HepG2 (cell line): Measurements from ENCODE around the gene SKIDA1.

- RRBS, 2 experiments = no CpG with 5 or more reads among the region's 5 CpGs
CAGE:
- cytosol, long polyA minus RNA = no peak
- cytosol, long polyA plus RNA = no peak
- long polyA plus RNA = no peak
- nucleus, long polyA minus RNA = no peak
- nucleus, long polyA plus RNA = no peak
Observed at GRCh38 chr10:21097722-21098144, 200.6 kb upstream of the NEBL start.

DNA sequence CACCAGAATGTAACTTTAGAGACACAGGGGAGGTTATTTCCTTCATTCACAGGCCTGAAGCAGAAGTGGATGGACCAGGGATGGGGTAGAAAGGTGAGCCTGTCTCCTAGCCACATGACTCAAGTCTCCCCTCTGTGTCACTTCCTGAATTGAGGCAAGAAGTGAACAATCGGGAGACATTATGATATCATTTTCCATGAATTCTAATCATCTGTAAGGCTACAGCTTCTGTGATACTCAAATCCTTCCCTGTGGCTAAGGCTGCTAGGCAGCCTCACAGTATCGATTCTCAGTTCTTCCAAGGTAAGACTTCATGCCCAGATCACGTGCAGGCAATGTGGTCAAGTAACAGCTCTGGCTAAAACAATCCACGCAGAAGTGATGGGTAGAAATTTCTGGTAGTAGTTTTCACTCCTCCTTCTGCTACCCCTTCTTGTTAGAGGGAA lies 203.9 kb upstream of the NEBL start:
- RRBS, 2 experiments = no CpG with 5 or more reads among the region's 4 CpGs
CAGE:
- cytosol, long polyA minus RNA = no peak
- cytosol, long polyA plus RNA = no peak
- long polyA plus RNA = no peak
- nucleus, long polyA minus RNA = no peak
- nucleus, long polyA plus RNA = no peak

DNA sequence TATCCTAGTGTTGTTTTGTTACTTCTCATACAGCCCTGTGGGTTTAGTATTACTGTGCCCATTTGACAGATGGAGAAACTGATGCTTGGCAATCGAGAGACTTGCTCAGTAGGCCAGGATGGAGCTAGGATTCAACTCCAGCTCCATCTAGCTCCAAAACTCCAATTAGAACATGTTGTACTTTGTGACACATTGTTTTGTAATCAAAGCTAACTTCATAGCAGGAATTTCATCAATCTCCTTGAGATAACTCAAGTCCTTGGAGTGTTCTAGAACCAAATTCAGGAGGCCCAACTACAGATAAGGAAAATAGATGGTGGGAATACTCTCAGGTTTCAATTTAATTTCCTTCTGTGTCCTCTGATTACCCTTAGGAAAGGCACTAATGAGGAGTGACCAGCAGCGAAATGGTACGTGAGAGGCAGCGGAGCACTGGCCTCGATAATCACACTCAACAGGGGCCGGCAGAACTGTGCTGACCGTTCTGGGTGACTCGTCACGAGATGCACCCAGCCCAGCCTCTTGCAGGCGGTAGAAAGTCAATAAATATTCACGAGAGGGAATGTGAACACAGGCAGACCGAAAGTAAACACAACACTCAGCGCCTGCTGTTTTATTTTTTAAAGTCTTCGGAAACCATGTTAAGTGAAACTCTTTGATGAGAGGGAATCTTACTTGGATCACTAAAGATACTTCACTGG lies 269.6 kb upstream of the NEBL start:
- RRBS, 2 experiments = no CpG with 5 or more reads among the region's 14 CpGs
CAGE:
- cytosol, long polyA minus RNA = no peak
- cytosol, long polyA plus RNA = no peak
- long polyA plus RNA = no peak
- nucleus, long polyA minus RNA = no peak
- nucleus, long polyA plus RNA = no peak

GRCh38 chr10:21292585-21293411 lies 232.7 kb downstream of the SKIDA1 start:
- RRBS, 2 experiments = no CpG with 5 or more reads among the region's 13 CpGs
CAGE:
- cytosol, long polyA minus RNA = no peak
- cytosol, long polyA plus RNA = no peak
- long polyA plus RNA = no peak
- nucleus, long polyA minus RNA = no peak
- nucleus, long polyA plus RNA = no peak

GRCh38 chr10:21334923-21335494 lies 190.5 kb downstream of the SKIDA1 start:
- RRBS, 2 experiments = no CpG with 5 or more reads among the region's 10 CpGs
CAGE:
- cytosol, long polyA minus RNA = no peak
- cytosol, long polyA plus RNA = no peak
- long polyA plus RNA = no peak
- nucleus, long polyA minus RNA = no peak
- nucleus, long polyA plus RNA = no peak

- RRBS, 2 experiments = no CpG with 5 or more reads among the region's 8 CpGs
CAGE:
- cytosol, long polyA minus RNA = no peak
- cytosol, long polyA plus RNA = no peak
- long polyA plus RNA = no peak
- nucleus, long polyA minus RNA = no peak
- nucleus, long polyA plus RNA = no peak
Observed at GRCh38 chr10:21364148-21364805, 161.2 kb downstream of the SKIDA1 start.

- RRBS, 2 experiments = no CpG with 5 or more reads among the region's 8 CpGs
CAGE:
- cytosol, long polyA minus RNA = no peak
- cytosol, long polyA plus RNA = no peak
- long polyA plus RNA = no peak
- nucleus, long polyA minus RNA = no peak
- nucleus, long polyA plus RNA = no peak
Observed at GRCh38 chr10:21368808-21369462, 156.5 kb downstream of the SKIDA1 start.

DNA sequence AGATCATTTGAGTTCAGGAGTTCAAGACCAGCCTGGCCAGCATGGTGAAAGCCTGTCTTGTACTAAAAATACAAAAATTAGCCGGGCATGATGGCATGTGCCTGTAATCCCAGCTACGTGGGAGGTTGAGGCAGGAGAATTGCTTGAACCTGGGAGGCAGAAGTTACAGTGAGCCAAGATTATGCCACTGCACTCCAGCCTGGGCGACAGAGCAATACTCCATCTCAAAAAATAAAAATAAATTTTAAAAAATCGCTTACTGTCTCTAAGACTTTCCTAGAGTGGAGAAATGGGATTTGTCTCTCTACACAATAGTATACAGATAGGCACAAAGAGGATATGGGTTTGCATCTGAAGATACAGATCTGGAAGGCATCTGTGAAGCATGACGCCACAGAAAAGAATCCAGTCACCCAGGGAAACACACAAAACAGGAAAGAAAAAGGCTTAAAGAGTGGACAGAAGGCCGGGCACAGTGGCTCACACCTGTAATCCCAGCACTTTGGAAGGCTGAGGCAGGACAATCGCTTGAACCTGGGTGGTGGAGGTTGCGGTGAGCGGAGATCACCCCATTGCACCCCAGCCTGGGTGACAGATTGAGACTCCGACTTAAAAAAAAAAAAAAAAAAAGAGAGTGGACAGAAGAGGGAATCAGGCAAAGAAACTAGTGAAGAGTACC lies 61.4 kb downstream of the SKIDA1 start:
- RRBS, 2 experiments = no CpG with 5 or more reads among the region's 10 CpGs
CAGE:
- cytosol, long polyA minus RNA = no peak
- cytosol, long polyA plus RNA = no peak
- long polyA plus RNA = no peak
- nucleus, long polyA minus RNA = no peak
- nucleus, long polyA plus RNA = no peak

DNA sequence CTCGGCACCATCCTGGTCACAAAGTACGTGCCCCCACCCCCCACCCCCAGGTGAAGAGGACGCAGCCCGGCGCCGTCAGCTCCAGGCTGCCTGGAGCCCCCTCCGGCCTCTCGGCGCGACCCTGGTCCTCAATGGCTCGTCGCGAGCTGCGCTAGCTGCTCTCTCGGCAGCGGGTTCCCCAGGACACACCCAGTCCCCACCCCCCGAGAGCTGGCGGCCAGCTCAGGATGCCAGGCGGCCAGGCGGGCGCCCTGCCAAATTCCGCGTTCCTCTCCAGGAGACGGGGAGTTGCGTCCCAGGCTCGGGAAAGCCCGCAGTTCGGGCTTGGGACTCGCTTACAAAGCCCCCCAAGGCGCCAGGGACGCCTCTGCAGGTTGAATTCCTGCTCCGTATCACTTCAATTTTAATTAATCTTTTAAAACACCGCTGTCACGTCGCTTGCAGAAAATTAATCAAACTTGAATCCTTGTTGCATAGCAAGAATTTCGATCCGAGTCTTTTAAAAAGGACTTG lies 28.3 kb downstream of the SKIDA1 start:
- RRBS, 2 experiments = 0 to 4% methylated on average over 2 to 4 of the region's 37 CpGs
CAGE:
- cytosol, long polyA minus RNA = start-site peak on the minus strand centred at position 97 of the sequence, 128 bp wide, 11 reads
- cytosol, long polyA plus RNA = no peak
- long polyA plus RNA = no peak
- nucleus, long polyA minus RNA = no peak
- nucleus, long polyA plus RNA = no peak

DNA sequence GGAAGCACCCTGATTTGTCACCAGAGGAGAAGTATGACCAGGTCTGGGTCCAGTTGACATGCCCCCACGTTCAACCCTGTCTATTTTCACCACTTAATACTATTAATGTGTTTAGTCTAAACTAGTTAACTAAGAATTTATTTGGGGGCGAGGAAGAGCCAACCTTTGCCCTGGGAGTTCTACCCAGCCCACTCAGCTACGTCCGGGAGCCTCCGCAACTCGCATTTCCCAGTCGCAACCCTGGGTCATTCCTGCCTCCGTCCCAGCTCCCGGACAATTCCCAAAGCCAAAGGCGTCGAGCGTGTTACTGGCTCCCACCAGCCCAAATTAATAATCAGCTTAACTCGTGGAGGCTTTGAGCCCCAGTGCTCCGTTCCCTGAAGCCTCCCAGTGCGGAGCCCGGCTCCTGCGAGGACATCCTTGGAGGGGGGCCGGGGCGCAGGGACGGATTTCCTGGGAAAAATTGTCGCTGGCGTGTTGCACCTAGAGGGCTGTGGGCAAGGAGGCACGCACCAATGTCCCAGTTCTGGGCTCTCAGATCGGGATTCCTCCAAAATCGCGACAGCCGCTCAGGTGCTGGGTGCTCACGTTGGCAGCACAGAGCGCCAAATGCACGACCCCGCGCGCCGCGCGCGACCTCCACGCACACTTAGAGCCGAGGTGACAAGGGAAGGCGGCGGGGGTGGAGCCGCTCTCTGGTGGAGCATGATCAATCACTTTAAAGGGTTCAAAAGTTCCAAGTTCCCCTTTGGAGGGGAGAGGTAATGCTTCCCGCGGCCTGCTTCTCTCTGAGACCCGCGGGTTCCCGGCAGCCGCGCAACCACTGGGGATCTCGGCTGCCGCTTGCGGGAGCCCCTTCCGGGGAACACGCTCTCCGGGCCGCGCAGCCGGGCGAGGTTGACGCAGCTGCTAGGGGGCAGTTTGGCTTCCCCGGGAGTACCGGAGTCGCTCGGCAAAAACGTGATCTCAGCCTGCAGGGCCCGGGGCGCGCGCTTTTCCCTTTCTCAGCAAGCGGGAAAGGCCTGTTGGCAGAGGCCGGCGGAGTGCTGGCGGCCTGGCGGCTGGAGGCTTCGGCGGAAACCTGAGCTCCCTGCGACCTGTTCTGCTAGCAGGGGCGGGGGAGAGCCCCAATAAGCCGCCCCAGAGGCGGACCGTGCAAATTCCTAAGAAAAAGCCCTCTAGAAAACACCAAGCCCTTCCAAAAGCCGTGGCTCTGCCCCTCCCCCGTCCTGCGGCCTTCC lies 25.6 kb downstream of the SKIDA1 start:
- RRBS, 2 experiments = 95 to 97% methylated on average over 22 to 23 of the region's 84 CpGs
CAGE:
- cytosol, long polyA minus RNA = no peak
- cytosol, long polyA plus RNA = no peak
- long polyA plus RNA = no peak
- nucleus, long polyA minus RNA = no peak
- nucleus, long polyA plus RNA = no peak

DNA sequence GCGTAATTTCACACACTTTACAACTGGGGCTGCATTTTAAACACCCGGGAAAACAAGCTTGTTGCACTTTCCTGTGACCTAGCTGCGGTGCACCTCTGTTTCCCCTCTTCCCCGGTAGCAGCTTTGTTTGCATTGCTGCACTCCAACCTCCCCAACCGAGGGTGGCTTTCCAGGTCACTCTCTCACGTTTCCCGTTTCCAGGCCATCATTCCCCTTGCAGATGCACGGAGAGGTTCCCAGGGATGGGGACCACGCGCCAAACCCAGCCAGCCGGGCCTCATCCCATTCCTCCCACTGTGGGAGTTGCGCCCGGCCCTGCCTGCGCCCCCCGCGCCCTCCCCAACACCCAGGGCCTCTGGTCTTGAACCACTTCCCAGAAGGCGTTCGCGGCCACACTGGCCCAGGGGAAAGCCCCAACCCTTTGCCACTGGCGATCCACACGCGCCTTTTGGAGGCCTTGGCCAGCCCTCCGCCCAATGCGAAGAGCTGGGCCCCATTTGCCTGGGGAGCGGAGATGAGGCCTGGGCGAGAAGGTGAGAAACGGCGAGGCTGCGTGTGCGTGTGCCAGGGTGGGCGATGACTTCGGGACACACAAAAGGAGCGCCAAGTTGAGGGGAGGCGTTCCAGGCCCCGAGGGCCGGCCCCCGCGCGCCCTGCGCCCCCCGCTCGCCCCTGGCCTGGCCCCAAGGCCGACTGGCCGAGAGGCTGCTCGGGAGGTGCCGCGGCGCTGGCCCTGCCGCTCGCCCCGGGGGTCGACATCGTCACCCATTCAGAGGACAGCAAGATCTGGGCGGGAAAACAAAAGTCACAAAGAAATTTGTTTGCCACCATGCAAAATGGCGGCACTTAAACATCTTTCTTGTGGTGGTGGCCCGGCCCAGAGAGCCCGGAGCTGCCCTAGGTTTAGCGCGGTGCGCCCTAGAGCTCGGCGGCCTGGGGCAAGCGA lies 15.9 kb downstream of the SKIDA1 start:
- RRBS, 2 experiments = 24 to 33% methylated on average over 3 of the region's 63 CpGs
CAGE:
- cytosol, long polyA minus RNA = no peak
- cytosol, long polyA plus RNA = no peak
- long polyA plus RNA = no peak
- nucleus, long polyA minus RNA = no peak
- nucleus, long polyA plus RNA = no peak

GRCh38 chr10:21525210-21526212 lies at the start of gene SKIDA1:
Gene SKIDA1 (minus strand): TSS chr10:21525682.
- RRBS, 2 experiments = 1 to 2% methylated on average over 21 of the region's 72 CpGs
CAGE:
- cytosol, long polyA minus RNA = no peak
- cytosol, long polyA plus RNA = no peak
- long polyA plus RNA = start-site peak on the minus strand at chr10:21525614-21525648, 27 and 27 reads in 2 replicates
- nucleus, long polyA minus RNA = no peak
- nucleus, long polyA plus RNA = no peak

DNA sequence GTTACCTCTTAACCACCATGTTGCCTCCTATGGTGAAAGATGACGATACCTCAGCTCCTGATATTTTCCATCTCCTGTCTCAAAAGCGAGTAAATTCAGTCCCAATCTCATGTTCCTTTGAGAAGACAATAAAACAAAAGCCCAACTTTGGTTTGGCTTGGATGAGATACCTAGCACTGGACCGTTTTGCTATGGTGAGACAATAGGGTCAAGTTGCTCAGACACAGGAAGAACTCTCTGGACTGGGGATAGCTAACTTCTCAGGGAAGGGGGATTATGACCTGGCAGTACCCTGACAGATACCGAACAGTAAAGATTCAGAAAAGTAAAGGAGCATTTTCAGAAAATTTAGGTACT lies 10.1 kb downstream of the MLLT10 start:
- RRBS, 2 experiments = no CpG with 5 or more reads among the region's 4 CpGs
CAGE:
- cytosol, long polyA minus RNA = no peak
- cytosol, long polyA plus RNA = no peak
- long polyA plus RNA = no peak
- nucleus, long polyA minus RNA = no peak
- nucleus, long polyA plus RNA = no peak

GRCh38 chr10:21582368-21582917 lies 48.4 kb downstream of the MLLT10 start:
- RRBS, 2 experiments = no CpG with 5 or more reads among the region's 3 CpGs
CAGE:
- cytosol, long polyA minus RNA = no peak
- cytosol, long polyA plus RNA = no peak
- long polyA plus RNA = no peak
- nucleus, long polyA minus RNA = no peak
- nucleus, long polyA plus RNA = no peak

DNA sequence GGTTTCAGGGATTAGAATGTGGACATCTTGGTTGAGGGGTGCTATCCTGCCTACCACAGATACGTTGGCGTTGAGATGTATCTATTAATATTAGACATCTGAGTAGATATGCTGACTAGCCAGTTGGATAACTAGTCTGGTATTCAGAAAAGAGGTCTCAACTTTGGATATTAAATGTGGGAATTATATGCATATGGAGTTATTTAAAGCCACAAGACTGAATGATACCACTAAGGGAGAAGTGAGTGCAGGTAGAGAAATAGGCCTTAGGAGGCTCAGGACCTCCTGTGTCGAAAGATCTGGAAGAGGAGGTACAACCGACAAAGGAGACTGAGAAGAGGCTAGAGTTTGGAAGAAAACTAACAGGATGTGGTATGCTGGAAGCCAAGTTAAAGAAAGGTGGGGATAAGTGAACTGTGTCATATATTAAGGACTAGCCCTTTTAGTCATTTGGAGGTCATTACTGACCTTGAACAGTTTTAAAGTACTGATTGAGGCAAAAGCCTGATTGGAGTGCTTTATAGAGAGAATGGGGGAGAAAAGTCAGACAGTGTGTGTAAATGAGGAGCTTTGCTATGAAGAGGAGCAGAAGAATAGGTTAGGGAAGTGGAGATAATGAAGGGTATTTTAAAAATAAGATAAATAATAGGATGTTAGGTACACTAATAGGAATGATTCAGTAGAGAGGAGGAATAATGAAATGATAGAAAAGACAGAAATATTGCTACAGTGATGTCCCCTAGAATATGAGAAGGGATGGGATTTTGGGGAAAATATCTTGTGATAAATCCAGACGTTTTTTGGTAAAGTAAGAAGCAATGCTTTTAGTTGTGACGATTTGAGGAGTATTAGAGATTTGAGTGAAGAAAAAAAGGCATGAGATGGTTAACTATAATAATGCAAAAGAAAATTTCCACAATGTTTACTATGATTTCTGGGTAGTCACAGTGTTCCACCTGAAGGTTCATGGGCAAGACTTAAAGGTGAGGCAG lies 119.9 kb downstream of the MLLT10 start:
- RRBS, 2 experiments = no CpG with 5 or more reads among the region's 6 CpGs
CAGE:
- cytosol, long polyA minus RNA = no peak
- cytosol, long polyA plus RNA = no peak
- long polyA plus RNA = no peak
- nucleus, long polyA minus RNA = start-site peak on the plus strand centred at position 393 of the sequence, 21 bp wide, 18 reads; start-site peak on the plus strand centred at position 516 of the sequence, 41 bp wide, 17 reads; start-site peak on the plus strand centred at position 625 of the sequence, 55 bp wide, 22 reads; start-site peak on the plus strand centred at position 842 of the sequence, 30 bp wide, 21 reads
- nucleus, long polyA plus RNA = no peak

GRCh38 chr10:21654650-21655263 lies 120.7 kb downstream of the MLLT10 start:
- RRBS, 2 experiments = no CpG with 5 or more reads among the region's 3 CpGs
CAGE:
- cytosol, long polyA minus RNA = no peak
- cytosol, long polyA plus RNA = no peak
- long polyA plus RNA = no peak
- nucleus, long polyA minus RNA = start-site peak on the plus strand at chr10:21654771-21654776, 33 reads; start-site peak on the plus strand at chr10:21654838-21654849, 20 reads; start-site peak on the plus strand at chr10:21655085-21655104, 27 reads
- nucleus, long polyA plus RNA = no peak

GRCh38 chr10:21667045-21668139 lies 133.4 kb downstream of the MLLT10 start:
- RRBS, 2 experiments = no CpG with 5 or more reads among the region's 4 CpGs
CAGE:
- cytosol, long polyA minus RNA = no peak
- cytosol, long polyA plus RNA = no peak
- long polyA plus RNA = no peak
- nucleus, long polyA minus RNA = start-site peak on the plus strand at chr10:21667322-21667647, 44 reads
- nucleus, long polyA plus RNA = no peak

DNA sequence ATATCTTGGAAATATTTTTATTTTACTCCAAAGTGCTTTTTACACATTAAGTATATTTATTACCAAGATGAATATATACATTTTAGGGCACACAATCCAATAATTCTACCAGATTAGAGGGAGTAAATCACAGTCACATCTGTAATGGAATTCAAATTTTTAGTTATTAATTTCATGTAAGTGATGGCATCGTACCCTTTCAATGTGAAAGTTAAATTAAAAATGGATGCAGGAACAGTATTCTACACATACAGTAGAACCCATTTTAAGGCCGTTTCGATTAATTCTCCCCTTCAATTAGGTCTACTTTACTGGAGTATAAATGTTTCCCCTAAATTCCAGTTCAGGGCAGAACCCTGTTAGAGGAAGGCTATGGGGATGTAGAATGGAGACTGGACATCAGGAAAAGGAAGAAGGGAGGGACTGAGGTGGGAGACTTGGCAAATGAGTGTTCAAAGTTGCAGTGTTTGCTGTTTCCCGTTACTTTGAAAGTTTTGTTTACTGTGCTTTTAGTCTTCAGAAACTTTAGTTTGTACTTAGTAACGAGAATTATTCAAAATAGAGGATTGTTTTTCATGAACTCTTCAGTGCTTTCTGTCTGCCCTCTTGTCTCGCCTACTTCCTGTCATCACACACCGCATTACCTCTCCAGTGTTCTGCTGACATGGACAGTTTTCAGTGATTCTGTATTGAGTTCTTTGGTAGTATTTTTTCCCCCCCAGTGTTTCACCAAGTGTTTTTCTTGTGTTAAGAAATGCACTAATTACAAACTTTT lies 206.7 kb downstream of the MLLT10 start:
- RRBS, 2 experiments = no CpG with 5 or more reads among the region's 7 CpGs
CAGE:
- cytosol, long polyA minus RNA = no peak
- cytosol, long polyA plus RNA = no peak
- long polyA plus RNA = no peak
- nucleus, long polyA minus RNA = no peak
- nucleus, long polyA plus RNA = no peak

DNA sequence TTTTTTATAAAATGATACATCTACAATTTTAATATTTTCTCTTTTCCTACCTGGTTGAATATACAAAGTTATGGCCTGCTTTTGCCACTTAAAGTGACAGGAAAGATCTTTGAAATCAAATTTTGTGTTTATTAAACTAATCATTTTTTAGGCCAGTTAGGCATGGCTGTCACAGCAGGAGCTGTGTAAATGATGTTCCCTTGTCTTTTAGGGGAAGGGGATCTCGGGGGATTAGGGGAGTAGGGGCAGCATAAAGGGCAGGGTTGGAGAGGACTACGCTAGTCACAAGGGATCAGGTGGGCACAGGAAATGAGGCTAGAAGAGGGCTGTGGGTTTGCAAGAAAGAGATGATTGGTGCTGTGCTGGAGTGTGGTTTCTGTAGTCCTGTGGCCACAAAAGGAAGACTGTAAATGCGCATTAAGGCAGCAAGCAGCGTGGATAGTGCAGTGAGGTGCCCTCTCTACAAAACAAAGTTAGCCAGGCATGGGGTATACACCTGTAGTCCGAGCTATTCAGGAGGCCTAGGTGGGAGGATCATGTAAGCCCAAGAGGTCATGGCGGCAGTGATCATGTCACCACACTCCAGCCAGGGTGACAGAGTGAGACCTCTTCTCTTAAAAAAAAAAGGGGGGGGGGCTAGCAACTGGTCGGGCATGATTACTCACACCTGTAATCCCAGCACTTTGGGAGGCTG lies 212.0 kb downstream of the MLLT10 start:
- RRBS, 2 experiments = no CpG with 5 or more reads among the region's 7 CpGs
CAGE:
- cytosol, long polyA minus RNA = no peak
- cytosol, long polyA plus RNA = no peak
- long polyA plus RNA = no peak
- nucleus, long polyA minus RNA = no peak
- nucleus, long polyA plus RNA = no peak

- RRBS, 2 experiments = 91% methylated on average over 3 to 4 of the region's 11 CpGs
CAGE:
- cytosol, long polyA minus RNA = no peak
- cytosol, long polyA plus RNA = no peak
- long polyA plus RNA = no peak
- nucleus, long polyA minus RNA = no peak
- nucleus, long polyA plus RNA = no peak
Observed at GRCh38 chr10:21756750-21757052, 222.7 kb downstream of the MLLT10 start.